ENCODE measurements around a stretch of chr10.

- PRO-cap: no peak
These were observed 6.0 kb downstream of the ZMIZ1 start for GRCh38 chr10:79074516-79075412.

- PRO-cap: no peak
These were observed 12.8 kb downstream of the ZMIZ1 start for GRCh38 chr10:79081205-79082298.

DNA sequence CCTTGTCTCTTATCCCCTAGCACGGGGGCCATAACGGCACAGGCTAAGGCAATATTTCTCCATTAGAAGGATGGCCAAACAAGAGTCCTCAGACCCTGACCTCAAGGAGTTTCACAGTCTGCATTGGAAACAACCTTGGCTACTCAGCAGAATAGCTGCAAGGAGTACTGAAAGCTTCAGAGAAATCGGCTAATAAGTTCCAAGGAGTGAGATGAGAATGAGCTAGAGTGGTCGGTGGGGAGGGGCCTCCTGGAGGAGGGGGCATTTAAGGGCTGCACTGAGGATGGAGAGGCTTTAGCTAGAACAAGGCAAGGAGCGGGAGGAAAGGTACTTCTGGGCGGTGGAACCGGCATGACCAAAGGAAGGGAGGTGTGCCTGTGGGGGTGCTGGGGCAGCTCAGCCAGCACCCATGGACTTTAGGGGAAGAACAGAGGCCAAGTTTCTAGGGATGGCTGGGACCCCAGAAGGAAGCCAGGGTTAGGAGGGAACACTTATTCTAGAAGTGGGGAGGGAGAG is 22.6 kb downstream of the ZMIZ1 start:
- PRO-cap: no peak

DNA sequence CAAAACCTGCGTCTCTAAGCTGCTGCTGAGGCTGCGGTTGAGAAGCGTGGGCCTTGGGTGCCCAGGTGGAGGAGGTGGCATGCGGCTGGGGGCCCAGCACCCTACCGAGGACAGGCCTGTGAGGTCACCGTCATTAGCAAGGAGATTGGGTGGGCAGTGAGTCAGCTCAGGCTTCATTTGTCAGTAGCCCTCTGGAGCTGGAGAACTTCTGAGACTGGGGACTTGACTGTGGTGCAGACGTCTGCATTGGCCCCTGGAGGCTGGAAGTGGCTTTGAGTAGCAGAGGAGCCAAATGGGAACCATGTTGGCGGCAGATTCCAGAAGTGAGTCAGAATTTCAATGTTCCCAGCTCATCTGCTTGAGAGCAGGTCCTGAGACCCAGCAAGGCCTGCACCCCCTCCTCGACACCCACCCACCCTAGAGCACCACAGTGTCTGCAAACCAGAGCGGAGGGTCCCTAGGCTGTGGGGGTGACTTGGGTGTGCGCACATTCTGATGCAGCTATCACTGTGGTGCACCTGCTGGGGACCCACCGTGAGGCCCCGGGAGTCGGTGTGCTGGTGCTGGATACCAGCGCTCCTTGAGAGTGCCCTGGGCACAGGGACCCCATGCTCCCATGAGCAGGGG is 30.1 kb downstream of the ZMIZ1 start:
- PRO-cap: no peak

DNA sequence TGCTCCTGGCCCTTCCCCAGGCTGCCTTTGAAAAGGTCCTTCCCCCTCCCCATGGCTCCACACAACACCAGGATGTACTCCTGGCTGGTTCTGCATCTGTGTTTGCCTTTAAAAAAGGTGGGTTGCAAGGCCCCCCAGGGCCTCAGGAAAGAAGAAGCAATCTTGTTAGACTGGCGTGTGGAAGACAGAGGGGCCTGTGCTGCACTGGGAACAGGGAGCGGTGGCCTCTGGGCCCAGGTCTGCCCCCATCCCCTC is 30.5 kb downstream of the ZMIZ1 start:
- PRO-cap: no peak

- PRO-cap: no peak
These were observed 31.4 kb downstream of the ZMIZ1 start for GRCh38 chr10:79099982-79100667.

GRCh38 chr10:79112340-79112804 is 43.6 kb downstream of the ZMIZ1 start:
- PRO-cap: unidirectional peak, plus-strand start at chr10:79112609

DNA sequence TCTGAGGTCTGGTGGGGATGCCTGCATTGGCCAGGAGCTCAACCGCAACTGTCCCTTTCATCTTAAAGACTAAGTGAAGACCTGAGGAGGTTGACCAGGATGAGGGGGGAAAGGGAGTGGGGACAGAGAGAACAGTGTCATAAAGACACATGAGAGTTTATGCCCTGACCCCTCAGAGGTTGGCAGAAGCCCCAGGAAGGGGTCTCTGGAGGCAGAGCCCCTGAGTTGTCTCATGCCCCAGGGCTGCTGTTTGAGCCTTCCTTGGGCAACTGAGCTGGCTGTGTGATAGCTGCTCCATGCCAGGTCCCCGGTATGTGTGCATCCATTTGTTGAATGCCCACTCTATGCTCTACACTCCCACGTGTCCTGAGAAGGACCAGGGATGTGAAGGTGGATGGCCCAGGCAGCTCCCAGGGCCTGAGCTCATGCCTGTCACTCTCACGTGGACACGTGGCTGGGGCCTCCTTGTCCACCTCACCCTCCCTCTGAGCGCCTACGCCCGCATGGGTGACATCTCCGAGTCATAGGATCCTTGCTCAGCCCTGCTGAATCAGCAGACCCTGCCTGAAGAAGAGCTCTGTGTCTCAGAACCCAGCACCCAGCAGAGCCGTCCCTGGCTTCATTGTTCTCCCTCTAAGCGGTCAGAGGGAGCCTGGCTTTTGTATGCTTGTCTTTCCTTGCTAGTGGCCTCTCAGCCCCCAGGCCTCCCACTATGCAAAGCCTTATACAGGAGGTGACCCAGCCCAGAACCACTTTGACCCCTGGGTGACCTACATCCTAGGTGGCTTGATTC is 108.1 kb upstream of the PPIF start:
- PRO-cap: no peak

- PRO-cap: no peak
These were observed 98.4 kb upstream of the PPIF start for GRCh38 chr10:79248817-79249336.

DNA sequence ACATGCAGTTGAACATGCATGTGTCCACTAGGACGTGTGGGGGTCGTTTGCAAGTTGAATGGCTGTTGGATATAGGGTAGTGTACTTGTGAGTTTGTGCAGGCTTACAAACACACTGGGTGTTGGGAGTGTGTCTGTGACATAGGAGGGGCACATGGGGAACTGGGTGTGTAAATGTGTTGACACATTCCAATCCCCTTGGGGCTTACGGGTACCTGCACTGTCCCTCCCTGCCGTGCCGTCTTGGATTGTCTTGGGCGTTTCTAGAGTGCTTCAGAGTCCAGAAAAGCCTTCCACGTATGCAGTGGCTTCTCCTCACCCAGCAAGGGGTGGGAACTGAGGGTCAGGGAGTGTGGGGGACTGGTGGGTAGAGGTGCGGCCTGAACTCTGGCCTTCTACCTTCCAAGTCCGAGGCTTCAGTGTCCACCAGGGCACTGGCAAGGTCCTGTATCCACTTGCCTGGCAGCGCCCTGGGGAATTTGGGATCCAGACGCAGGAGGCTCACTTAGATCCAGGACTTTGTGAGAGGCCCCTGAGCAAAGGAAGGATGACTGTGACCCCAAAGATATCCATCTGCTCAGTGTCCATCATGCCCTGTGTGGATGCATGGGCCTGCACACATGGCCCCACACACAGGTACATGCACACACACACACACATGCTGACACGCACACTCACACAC is 93.9 kb upstream of the PPIF start:
- PRO-cap: no peak

DNA sequence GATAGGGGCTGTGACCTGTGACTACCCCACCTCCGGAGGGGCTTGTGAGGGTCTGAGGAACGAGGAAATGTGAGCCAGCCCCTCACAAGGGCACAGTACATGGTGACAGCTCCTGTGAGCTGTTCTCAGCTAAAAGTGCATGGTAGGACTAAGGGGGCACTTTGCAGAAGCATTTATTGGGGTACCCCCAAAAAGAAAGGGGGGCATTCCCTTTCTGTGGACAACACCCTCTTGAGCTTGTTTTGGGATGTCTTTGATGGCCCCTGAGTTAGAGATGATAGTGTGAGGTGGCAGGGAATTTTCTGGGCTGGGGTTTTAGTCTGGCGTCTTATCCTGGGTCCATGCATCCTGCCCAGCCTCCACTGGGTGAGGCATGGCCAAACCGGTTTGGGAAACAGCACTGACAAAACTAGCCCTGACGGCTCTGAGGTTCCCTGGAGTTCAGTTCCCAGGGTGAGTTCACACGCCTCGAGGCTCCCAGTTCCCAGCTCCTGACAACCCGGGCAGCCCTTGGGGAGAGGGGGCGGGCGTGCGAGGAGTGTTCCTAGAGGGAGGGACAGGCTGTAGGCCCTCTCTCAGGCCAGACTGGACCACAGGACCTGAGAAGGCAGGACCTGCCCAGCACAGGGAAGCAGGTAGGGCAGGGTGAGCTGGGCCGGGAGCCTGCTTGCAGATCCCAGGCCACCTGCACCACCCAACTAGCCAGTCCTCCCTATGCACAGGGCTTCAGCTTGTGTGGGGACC is 82.4 kb upstream of the PPIF start:
- PRO-cap: no peak

- PRO-cap: no peak
These were observed 41.1 kb upstream of the PPIF start for GRCh38 chr10:79306185-79306630.

- PRO-cap: no peak
These were observed 32.2 kb upstream of the PPIF start for GRCh38 chr10:79314957-79315548.

GRCh38 chr10:79351805-79352803 is 4.8 kb downstream of the PPIF start:
- PRO-cap: no peak

DNA sequence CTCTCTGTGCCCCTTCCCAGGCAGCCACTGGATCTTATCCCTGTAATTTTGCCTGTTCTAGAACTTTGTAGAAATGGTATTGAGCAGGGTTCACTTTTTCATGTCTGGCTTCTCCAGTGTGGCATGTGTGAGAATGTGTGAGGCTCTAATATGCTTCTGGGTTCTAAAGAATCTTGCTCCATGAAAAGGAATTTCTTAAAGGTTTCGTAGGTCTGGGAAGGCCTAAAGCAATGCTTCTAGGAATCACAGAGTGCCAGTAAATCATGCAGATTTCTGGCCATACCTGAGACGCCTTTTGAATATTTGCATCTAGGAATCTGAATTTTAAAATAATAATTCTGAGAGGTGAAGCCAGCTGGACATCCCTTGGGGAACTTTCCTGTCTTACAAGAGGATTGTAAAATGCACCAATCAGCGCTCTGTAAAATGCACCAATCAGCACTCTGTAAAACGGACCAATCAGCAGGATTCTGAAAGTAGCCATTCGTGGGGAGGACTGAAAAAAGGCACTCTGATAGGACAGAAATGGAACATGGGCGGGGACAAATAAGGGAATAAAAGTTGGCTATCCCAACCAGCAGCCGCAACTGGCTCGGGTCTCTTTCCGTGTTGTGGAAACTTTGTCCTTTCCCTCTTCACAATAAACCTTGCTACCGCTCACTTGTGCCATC is 9.8 kb downstream of the PPIF start:
- PRO-cap: no peak

GRCh38 chr10:79358689-79359501 is 11.6 kb downstream of the PPIF start:
- PRO-cap: no peak

DNA sequence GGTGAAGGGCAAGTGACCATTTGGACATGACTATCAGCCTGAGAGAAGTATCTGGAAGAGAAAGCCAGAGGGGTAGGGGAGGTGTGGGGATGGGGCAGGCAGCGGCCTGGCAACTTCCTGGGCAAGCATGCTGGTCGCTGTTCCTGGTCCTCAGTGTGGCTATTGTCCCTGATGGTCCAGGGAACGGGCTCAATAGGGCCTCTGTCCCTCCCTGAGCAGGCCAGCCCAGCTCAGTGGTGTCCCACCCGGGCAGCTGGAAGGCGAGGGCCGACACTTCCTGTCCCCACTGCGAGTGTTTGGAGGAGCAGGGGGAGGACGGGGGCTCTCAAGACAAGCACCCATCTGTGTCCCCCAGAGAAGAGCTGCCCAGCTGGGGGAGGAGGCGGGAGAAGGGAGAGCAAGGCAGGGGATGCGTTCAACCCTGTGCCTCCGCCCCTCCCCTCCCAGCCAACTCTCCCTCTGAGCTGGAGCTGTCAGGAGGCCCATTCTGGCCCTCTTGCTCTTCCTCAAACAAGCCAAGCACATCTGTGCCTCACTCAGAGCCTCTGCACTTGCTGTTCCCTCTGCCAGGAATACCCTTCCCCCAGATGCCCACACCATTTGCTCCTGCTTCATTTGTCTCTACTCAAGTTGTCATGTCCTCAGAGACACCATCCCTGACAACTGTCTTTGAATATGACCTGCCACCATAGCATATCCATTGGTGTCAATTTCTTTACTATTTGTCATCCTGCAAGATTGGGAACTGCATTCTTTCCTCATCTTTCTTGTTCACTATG is 35.7 kb downstream of the ZCCHC24 start:
- PRO-cap: no peak

- PRO-cap: bidirectional peak, plus-strand start at chr10:79446596, minus-strand start at chr10:79446314; bidirectional peak, plus-strand start at chr10:79446738, minus-strand start at chr10:79446649; unidirectional peak, minus-strand start at chr10:79446834; unidirectional peak, minus-strand start at chr10:79446866
These were observed 1.0 kb upstream of the ZCCHC24 start for GRCh38 chr10:79446070-79447268.

- PRO-cap: bidirectional peak, plus-strand start at chr10:79467921, minus-strand start at chr10:79467820; unidirectional peak, plus-strand start at chr10:79467921
These were observed 22.3 kb upstream of the ZCCHC24 start for GRCh38 chr10:79467651-79468275.

GRCh38 chr10:79629404-79629780 is 18.7 kb downstream of the SFTPA1 start:
- PRO-cap: unidirectional peak, minus-strand start at chr10:79629595